Mesenchymal stem cell of adipose (primary cell): ENCODE measurements around the genes PPP4R3A and CATSPERB.

- CAGE, long polyA plus RNA: no peak
These were observed 13.0 kb upstream of the CALM1 start for GRCh38 chr14:90383607-90384472.

GRCh38 chr14:90404625-90404958 lies 7.8 kb downstream of the CALM1 start:
- CAGE, long polyA plus RNA: no peak

GRCh38 chr14:90443274-90444267 lies 46.7 kb downstream of the CALM1 start:
- CAGE, long polyA plus RNA: no peak

DNA sequence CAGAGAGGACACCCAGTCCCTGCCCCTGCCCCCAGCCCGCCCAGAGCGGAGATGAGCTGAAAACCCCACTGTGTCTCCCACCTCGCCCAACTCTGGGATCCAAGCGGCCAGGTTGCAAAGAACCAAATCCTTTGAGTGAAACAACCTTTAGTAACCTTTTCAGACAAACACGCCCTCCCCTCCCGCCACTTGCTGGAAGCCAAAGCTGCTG lies 120.6 kb downstream of the CALM1 start:
- CAGE, long polyA plus RNA: no peak

DNA sequence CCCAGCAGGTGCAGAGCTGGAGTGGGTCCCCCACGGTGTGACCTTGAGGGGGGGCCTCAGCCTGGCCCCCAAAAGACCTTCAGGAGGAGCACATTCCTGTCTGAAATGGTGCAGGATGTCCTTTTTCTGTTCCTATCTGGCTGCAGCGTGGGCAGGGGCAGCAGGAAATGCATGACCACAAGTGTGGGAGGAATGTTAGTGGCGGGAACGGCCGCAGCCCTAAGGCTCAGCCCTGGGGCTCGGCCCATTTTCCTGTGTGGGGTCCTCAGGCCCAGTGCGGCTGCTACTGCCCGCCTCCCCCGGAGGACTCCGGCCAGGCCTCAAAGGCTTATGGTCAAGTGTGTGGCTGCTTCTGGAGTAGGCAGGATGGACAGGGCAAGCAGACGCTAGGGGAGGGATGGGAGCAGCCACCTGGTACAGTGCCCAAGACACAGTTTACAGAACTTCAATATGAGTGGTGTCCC lies 137.3 kb downstream of the CALM1 start:
- CAGE, long polyA plus RNA: no peak

- CAGE, long polyA plus RNA: no peak
These were observed 149.2 kb downstream of the CALM1 start for GRCh38 chr14:90545936-90546603.

DNA sequence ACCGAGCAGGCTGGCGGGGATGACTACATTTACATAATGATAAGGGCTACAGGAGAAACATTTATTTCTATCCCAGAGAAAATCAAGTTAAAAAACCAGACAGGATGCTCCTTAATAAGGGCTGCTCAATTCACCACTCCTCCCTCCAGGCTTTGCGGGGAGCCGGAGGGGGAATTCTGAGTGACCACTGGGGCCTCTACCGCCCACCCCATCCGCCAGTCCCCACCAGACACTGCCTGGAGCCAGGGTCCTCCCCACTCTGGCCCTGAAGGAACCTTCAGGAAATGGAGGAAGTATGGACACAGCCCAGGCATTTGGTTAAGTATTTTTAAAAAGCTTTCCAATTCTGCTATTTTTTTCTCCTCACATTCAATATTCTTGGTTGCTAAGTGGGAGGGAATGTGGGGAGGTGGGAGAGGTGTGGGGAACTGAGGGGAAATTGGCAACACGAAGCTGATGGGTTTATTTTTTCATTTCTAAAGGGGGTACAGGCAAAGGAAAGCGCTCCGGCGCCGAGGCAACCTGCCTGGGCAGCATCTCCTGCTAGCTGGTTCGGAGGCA lies 200.5 kb downstream of the TTC7B start:
- CAGE, long polyA plus RNA: no peak

- CAGE, long polyA plus RNA: no peak
These were observed 185.1 kb downstream of the TTC7B start for GRCh38 chr14:90631105-90631624.

- CAGE, long polyA plus RNA: no peak
These were observed 28.7 kb downstream of the GPR68 start for GRCh38 chr14:91215762-91216216.

- CAGE, long polyA plus RNA: no peak
These were observed 22.4 kb downstream of the GPR68 start for GRCh38 chr14:91222019-91222540.

DNA sequence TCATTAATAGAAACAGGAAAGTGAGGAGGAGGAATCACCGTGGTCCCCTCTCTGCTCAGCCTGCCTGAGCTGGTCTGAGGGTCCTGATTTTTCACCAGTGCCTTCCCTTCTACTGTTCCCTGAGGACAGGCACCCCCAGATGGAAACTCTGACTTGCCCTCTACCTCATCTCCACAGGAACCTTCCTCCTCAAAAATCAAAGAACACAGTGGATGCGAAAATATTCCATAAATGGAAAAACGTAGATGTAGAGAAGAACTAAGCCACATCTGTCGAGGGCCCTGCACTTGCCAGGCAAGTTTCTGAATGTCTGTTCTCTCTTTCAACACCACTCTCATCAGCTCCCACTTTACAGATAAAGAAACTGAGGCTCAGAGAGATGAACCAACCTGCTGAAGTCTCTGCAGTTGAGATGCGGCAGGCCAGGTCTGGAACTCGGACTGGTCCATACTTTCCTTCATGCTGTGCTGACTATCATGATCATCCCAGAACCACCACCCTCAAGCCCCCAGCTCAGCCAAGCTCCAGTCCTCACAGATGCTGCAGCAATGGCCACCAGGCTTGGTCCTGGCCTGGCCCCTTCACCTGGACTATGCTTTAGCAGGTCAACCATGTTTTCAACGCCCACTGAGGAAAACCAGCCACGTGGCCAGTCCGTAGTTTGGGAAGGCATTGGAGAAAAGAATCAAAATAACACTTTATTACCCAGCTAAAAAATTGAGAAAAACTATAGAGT lies 1.6 kb downstream of the GPR68 start:
- CAGE, long polyA plus RNA: no peak

DNA sequence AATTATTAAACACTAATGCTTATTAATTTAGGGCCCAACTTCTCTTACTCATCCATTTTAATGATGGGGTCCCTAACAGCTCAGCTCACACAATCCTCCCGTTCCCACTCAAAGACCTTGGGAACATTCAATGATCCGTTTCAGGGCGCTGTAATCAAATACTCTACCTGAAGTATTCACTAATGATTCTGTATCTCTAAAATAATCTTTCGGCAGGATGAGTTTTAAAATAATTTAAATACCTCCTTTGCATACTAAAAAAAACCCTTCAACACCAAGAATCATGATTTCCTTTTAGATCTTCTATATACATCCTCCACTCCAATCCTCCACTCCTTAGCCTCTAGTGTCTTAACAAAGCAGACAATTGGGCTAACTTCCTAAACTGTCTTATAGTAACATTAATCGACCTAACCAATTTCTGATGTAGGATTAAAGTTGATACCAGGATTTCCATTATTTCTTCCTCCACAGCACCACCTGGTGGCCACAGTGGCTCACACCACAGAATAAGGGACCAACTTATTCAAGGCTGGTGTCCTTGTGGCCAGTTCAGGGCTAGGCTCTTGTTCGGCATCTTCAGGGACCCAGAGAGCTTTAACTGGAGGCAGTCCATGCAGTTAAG lies 41.8 kb upstream of the GPR68 start:
- CAGE, long polyA plus RNA: no peak

DNA sequence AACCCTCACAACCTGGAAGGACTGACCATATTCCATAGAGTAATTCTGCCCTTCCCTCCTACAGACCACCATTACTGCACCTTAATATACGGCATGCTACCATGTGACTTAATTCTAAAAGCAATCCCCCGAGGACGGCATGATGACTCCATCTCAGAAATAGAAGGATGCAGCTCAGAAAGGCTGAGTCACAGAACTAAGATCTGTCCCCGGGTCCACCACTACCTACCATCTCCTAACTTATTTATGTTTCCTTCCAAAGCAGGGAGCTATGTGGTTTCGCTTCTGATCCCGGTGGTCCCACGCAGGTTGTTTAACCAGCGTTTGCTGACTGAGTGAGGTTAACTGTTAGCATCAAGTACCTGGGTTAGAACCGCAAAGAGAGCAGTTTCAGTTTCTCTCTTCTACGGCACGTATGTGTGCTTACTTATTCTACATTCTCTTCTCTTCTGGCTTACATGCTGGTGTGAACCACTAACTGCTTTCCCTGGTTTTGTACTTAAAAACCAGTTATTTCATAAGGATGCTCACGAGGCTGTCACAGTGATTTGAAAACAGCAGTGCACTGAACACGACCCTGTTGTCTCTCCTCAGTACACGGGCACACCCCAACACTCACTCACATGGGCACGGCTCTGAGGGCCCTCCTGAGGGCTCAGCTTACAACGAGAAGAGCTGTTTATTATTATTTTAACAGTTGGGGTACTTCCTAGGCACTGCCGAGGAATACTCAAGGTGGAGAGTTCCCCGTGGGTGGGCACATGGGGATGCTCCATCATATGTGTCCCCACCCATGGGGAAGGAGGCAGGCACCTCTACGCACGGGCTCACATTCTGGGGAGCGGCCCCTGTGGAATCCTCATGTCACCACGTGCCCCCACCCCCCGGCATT lies 66.6 kb downstream of the CCDC88C start:
- CAGE, long polyA plus RNA: no peak

- CAGE, long polyA plus RNA: no peak
These were observed 56.5 kb downstream of the CCDC88C start for GRCh38 chr14:91360982-91361641.

GRCh38 chr14:91482342-91482823 lies 27.7 kb downstream of the PPP4R3A start:
- CAGE, long polyA plus RNA: no peak

DNA sequence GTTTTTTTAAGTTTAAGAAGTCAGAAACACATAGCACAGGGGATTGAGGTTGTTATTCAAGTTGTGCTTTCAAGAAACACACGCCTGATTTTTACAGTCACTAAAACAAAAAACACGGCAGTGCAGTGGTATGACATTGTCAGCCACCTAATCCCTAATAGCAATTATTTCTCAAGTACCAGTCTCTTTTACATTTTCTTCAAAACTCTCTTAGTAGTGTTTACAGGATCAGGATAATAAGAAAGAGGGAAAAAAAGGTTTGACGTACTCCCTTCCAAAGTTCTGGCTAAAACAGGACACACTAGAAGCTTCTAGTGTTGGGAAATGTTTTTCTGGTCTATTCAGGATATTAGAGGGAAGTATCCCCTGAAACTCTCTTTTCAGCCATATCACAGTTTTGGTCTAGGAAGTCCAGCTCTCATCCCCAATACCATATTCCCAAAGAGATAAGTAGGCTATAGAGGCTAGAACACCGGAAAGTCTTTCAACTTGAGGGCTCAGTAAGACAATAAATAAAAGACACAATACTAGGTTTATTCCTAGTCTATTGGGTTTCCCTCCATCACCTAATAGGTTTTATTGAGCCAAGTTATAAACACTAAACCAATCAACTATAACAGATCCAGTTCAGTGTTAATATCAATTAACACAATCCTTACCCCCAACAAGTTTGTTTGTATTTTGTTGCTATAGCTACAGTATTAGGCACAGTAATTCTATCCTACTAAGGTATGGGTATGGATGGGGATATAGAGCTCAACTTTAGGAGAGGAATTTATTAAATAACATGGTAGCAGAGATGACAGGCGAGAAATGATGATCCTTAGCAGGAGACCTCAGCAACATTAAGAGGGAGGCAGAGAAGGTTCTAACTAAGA lies 13.6 kb downstream of the PPP4R3A start:
- CAGE, long polyA plus RNA: no peak

DNA sequence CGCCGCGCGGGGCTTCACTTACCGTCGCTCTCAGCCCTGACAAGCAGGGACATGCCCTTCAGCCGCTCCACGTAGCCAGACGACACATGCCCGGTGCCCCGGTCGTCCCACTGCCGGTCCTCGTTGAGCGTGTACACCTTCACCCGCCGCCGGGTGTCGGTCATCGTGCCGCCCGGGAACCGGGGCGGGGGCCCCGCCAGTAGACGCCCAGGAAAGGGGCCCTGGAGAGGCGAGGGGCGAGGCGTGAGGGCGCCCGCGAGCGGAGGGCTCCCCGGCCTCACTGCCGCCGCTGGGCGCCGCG lies 676 bp downstream of the PPP4R3A start:
- CAGE, long polyA plus RNA: no peak

DNA sequence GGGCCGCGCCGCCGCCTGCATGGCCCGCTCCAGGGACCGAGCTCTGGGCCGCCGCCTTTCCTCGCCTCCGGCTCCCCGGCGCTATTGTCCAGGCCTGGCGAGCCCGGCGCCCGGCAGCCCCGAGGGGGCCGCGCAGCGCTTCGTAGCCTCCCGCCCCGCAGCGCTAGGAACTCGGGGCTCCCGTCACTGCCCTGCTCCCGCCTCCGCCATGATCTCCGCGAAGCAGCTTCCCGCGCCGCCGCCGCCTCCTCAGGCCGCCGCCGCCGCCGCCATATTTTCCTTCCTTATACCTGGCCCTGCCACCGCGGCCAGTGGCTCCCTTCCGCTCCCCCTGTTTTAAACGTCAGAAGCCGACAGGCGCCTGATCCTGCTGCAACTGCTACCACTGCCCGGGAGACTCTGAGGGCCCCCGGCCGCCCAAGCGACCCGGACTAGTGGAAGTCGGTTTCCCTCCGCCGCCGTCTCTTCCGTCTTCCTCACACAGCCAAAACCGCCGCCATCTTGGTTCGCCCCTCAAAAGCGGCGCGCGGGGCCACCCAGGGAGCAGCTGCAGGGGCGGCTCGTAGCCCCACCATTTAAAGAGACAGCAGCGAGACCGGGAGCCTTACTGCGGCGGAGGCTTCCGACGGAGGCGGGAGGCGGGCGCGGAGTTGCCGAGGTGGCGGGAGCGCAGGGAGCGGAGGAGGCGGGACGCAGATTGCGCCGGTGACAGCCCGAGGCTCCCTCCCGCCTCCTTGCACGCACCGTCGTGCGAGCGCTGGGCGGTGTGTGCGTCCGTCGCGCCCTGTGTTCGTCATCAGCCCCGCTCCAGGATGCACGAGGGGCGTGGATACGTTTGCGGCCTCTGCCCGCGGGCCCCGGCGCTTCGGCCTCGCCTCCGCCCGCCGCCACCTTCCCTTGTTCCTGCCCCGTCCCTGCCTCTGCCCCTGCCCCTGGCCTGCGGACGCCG lies at the start of gene PPP4R3A:
TSS of gene PPP4R3A (minus strand) at position 526 of the 949 bp plus-strand sequence.
- CAGE, long polyA plus RNA: no peak

DNA sequence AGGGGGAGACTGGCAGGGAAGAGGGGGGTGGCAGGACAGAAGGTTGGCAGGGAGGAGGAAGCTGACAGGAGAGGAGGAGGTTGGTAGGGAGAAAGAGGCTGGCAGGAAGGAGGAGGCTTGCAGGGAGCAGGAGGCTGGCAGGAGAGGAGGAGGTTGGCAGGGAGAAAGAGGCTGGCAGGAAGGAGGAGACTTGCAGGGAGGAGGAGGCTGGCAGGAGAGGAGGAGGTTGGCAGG lies 63.5 kb upstream of the PPP4R3A start:
- CAGE, long polyA plus RNA: no peak

DNA sequence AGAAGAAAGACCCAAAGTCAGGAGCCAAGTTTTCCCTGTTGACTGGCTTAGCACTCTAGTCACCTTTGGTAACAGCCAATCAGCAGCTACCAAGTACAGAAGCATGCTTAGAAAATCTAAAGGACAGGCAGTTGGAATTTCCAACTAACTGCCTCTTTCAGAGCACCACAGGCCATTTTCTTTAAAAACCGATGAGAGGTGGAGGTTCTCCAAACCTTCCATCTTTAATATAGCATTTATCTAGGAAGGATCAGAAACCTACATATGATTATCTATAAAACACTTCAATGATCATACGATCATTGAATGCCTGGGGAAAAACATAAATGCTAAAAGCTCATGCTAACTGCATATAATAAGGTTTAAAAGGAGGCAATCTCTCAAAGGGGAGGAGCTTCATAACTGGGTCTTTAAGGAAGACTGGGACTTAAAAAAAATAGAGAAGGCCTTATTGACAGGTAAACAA lies at the start of gene CATSPERB:
TSS of gene CATSPERB (minus strand) at position 84 of the 466 bp plus-strand sequence.
- CAGE, long polyA plus RNA: no peak